Jurkat, Clone E6-1 (cell line): ENCODE data around the gene PGA3.

GRCh38 chr11:61150303-61150697 is 10.9 kb downstream of the VPS37C start:
- RRBS = no CpG with 5 or more reads among the region's 5 CpGs

DNA sequence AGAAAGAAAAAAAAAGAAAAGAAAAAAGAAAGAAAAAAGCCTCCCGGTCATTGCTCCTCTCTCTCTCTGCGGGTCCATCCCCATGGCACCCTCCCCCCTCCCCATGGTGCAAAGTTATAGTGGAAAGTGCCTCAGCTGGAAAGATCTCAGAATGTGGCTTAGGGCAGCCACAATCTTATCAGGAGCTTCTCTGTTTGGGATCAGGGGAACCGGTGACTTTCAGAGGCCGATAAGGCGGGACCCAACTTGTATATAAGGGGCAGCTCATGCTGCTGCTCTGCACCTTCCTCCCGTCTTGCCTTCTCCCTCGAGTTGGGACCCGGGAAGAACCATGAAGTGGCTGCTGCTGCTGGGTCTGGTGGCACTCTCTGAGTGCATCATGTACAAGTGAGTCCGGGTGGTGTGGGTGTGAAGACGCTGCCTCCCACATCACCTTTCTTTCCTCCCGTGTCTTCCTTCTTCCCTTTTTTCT is at the start of gene PGA3:
TSS of gene PGA3 (plus strand) at position 282 of the 472 bp plus-strand sequence.
- RRBS = no CpG with 5 or more reads among the region's 11 CpGs

DNA sequence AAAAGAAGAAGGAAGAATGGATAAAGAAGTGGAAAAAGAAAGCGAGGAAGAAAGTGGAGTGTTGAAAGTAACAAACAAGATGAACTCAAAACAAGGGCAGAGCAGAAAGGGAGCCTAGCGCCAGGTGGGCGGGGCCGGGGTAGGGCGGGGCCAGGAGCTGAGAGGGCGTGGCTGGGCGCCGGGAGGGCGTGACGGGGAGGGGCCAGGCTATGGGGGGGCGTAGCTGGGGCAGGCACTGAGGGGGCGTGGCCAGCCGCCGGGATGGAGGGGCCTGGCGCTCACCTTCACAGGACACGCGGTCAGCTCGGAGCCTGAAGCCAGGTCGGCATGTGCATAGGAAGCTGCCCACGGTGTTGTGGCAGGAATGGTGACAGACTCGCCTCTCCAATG is 13.6 kb downstream of the VWCE start:
- RRBS = 12% methylated on average over 10 of the region's 21 CpGs

GRCh38 chr11:61293466-61294728 is 1.2 kb downstream of the VWCE start:
- RRBS = 5% methylated on average over 27 of the region's 66 CpGs

DNA sequence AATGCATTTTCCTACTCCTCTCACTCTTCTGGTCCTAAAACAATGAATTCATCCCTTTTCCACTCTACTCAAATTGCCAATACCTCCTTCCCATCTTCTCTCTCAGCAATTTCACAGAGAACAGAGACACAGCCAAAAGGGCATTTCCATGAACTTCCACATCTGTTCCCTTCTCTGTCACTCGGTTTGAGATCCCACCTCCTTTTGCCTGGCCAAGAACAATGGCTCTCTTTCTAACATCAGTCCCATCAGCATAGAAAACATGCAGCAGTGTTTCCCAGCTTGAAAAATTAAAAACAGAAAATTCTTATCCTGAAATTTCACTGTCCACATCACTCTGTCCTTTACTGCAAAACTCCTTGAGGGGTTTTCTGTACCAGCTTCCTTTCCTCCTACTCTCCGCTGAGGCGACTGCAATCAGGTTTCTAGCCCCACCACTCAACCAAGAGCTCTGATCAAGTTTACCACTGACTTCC is 11.8 kb upstream of the VWCE start:
- RRBS = no CpG with 5 or more reads among the region's 3 CpGs

DNA sequence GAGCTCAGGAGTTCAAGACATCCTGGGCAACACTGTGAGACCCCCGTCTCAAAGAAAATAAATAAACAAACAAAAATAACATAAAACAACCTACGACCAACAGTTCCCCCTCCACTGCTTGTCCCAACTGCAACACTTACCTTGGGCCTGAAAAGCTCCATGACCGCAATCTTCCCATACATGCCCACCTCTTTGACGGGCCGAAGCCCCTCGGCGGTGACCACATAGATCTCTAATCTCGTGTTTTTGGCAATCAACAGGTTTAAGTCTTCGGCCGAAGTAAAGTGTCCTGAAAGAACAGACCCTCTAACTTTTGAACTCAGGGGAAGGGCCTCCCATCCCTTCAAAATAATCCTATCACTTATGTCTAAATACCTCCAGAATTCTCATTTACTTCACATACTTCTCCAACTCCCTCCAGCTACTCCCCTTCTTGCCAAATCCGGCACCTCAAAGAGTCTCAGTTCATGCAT is 1.5 kb downstream of the DDB1 start:
- RRBS = no CpG with 5 or more reads among the region's 11 CpGs

GRCh38 chr11:61348800-61349713 is 12.6 kb downstream of the CYB561A3 start:
- RRBS = no CpG with 5 or more reads among the region's 14 CpGs

GRCh38 chr11:61417953-61418624 is 11.7 kb downstream of the CPSF7 start:
- RRBS = no CpG with 5 or more reads among the region's 3 CpGs

DNA sequence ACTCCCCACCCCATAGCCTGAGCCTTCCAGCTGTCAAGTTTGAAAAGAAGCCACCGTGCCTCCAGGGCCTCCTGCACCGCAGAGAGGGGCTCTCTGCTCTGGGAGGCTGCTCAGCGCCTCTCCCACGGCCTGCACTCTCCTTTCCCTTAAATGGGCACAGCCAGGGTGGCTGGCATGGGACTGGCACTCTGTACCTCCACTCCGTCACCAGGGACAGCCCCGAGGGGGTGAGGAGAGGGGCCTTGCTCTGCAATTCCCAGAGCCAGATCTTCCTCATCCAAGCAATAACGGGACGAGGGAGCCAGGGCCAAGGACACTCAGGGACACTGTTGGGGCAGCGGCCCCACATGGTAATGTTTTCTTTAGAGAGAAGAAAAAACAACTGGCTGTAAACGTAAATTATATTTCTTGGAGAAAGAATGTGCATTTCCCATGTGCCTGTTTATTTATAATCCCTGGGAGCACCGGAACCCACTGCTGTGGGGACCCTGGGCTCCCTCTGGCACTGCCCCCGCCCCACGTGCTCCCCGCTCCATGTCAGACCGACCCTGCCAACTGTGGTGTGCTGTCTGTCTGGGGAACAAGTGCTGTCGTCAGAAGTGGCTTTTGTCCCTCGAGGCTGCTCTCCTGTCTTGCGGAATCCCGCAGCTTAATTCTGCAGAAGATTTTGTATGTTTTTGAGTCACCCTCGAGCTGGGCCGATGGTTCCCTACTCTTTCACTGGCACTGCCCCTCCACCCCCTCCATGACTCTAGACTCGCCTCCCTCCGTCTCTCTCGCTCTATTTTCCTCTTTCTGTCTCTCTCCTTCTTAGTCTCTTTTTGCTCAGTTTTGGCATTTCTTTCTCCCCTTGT is 2.3 kb downstream of the LRRC10B start:
- RRBS = no CpG with 5 or more reads among the region's 24 CpGs

DNA sequence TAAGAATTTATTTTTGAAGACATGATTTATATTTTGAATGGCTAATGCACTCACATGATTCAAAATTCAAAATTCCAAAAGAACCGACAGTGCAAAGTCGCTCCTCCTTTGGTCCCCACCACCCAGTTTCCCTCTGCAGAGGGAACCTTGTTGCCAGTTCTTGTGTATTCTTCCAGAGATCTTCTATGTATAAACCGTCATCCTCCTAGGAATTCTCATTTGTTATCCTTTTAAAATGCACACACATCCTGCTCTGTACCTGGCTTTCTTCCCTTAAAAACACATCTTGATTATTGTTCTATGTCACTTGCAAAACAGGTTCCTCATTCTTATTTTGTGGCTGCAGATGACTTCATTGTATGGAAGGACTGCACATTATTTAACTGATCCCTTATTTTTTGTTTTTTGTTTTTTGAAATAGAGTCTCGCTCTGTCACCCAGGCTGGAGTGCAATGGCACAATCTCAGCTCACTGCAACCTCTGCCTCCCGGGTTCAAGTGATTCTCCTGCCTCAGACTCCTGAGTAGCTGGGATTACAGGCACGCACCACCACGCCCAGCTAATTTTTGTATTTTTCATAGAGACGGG is 26.6 kb upstream of the SYT7 start:
- RRBS = no CpG with 5 or more reads among the region's 8 CpGs

- RRBS = no CpG with 5 or more reads among the region's 10 CpGs
Measured at GRCh38 chr11:61650928-61651502, 29.2 kb upstream of the DAGLA start.

- RRBS = 75% methylated on average over 10 of the region's 32 CpGs
Measured at GRCh38 chr11:61718122-61719061, 34.0 kb upstream of the MYRF start.

- RRBS = no CpG with 5 or more reads among the region's 2 CpGs
Measured at GRCh38 chr11:61772644-61772930, 19.8 kb downstream of the TMEM258 start.

DNA sequence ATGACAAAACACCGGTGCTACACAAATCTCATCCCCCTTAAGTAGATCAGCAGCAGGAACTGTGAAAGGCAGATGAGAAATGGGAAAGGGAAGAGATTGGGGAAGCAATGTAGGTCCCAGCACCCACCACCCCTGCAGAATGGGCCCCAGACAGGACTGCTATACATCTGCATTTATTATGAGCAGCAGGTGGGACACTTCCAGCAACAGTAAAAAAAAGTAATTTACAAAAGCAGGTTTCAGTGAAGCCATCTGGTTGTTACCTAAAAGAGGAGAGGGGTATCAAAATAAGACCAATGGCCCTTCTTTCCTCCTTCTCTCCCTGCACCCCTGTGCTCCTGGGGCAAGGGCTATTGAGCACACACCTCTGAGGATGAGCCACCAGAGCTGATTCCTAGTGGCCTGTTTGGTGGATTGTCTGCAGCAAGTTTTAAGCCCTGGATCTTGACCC is 3.4 kb downstream of the TMEM258 start:
- RRBS = no CpG with 5 or more reads among the region's 1 CpG

- RRBS = no CpG with 5 or more reads among the region's 15 CpGs
Measured at GRCh38 chr11:61808938-61810115, 7.5 kb downstream of the FADS1 start.

DNA sequence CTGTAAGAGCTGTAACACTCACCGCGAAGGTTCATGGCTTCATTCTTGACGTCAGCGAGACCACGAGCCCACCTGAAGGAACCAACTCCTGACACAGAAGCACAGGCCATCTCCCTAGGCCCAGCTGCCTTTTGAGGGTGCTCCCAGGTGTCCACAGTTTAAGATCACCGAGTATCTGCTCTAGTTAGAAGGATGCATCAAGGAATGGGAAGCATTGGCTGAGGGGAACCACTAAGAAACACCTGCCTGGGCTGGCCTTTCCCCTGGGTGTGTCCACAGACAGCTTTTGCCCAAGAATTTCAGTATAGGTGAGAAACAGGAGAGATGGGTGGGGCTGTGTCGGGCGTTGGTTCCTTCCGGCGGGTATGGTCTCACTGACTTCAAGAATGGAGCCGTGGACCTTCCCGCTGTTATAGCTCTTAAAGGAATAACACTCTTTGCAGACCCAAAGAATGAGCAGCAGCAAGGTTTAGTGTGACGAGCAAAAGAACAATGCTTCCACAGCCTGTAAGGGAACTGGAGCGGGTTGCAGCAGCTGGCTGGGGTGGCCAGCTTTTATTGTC is 2.6 kb downstream of the FADS1 start:
- RRBS = no CpG with 5 or more reads among the region's 14 CpGs

GRCh38 chr11:61815749-61816008 is 1.1 kb downstream of the FADS1 start:
- RRBS = 3% methylated on average over 8 of the region's 23 CpGs

DNA sequence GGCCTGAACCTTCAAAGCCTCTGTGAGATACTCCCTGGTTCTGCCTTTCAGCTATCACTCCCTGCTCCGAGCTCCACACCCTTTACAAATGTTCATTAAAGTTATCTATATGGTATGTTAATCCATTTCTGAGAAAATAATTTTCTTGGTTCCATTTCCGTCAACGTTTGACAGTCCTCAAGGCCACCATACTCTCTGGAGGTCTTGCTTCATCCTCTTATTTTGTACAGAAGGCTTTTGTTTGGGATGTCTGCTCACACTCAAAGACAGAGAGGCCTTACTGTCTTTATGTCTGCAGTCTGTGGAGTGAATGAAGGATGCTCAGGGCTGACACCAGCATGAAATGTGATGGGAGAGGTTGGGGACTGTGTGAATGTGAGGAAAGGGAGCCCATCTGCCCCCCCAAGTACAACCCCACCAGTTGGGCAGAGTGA is 1.7 kb upstream of the FADS2 start:
- RRBS = no CpG with 5 or more reads among the region's 3 CpGs

- RRBS = no CpG with 5 or more reads among the region's 19 CpGs
Measured at GRCh38 chr11:61873222-61874063, 17.9 kb downstream of the FADS3 start.

DNA sequence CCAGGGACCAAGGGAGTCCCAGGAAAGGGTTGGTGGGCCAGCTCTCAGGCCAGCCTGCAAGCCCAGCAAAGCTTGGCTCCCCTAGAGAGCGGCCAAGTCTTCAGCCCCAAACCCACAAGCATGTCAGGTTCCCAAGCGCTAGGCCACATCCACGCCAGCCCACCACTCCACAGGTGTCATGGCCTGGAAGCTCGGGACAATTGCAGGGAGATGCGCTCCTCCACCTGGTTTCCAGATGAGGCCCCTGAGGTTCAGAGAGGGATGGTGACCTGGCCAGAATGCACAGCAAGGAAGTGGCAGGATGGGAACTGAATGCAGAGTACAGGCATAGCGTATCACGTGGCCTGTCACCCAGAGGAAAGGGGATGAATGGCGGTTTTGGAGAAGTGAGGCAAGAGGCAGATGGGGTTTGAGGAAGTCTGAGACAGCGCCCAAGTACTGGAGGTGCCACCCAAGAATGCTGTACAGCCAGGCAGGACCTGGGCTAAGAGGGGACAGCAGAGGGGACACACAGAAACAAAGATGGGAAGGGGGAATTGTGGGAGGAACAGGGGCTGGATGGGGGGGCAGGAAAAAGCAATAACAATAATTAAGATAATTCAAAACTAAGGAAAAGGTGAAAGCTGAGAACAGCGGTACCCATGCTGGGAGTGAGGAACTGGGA is 4.9 kb downstream of the RAB3IL1 start:
- RRBS = no CpG with 5 or more reads among the region's 10 CpGs